ENCODE measurements around a stretch of chr5.

DNA sequence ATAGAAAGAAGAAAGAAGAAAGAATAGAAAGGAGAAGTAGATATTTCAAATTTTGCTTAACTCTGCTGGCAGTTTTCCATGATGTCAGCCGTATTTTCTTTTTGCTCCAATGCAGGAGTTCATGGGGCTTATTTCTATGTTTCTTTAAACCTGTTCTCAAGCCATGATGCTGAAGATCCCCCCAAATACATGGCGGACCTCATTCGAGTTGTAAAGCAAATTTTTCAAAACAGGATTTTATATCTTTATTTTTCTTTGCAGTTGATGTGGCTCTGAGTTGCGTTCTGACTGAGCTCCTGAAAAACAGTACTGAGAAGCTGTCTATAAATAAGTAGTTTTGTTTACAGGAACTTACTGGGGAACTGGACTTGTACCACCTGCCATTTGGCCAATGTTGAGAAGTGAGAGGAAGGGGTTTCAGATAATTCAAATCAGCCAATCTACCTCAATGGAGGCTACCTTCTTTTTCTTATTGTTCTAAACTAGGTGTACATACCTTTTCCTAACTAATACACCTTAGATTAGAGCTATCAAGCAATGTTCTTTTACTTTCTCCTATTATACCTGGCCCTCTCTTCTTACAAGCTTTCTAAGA is 418.6 kb upstream of the MEF2C start:
- PRO-cap = no peak
- RRBS = no CpG with 5 or more reads among the region's 4 CpGs

DNA sequence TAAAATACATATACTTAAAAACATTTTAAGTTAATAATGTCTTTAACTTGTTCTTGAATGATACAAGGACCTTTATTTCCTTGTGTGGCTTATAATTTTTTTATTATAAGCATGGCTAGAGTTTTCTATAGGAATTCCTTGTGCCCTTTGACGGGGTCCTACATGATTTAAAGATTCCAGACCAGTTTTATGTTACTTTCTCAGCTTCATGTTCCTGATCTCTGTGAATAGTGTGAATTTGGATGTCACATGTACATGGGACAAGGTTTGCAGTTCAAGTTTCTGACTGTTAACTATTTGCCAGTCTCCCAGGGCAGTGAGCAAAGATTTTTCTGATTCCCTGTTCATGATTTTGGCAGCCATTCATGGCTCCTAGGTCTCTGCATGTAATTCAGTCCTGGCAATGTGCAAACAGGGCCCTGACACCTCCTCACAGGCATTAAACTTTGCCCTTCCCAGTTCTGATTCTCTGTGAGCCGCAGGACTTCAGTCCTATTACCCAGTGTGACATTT is 349.9 kb downstream of the ARRDC3 start:
- PRO-cap = no peak
- RRBS = no CpG with 5 or more reads among the region's 2 CpGs

GRCh38 chr5:91296451-91297104 is 86.5 kb downstream of the ARRDC3 start:
- PRO-cap = no peak
- RRBS = no CpG with 5 or more reads among the region's 5 CpGs

- PRO-cap = no peak
- RRBS = no CpG with 5 or more reads among the region's 4 CpGs
These were observed 76.1 kb downstream of the ARRDC3 start for GRCh38 chr5:91306933-91307417.

GRCh38 chr5:91403618-91403843 is 20.4 kb upstream of the ARRDC3 start:
- PRO-cap = no peak

- PRO-cap = no peak
- RRBS = no CpG with 5 or more reads among the region's 6 CpGs
These were observed 86.7 kb upstream of the ARRDC3 start for GRCh38 chr5:91469743-91470244.

GRCh38 chr5:92552060-92553102 is 1030.6 kb upstream of the NR2F1 start:
- PRO-cap = no peak
- RRBS = no CpG with 5 or more reads among the region's 7 CpGs

GRCh38 chr5:93249231-93250304 is 333.5 kb upstream of the NR2F1 start:
- PRO-cap = no peak
- RRBS = no CpG with 5 or more reads among the region's 11 CpGs

DNA sequence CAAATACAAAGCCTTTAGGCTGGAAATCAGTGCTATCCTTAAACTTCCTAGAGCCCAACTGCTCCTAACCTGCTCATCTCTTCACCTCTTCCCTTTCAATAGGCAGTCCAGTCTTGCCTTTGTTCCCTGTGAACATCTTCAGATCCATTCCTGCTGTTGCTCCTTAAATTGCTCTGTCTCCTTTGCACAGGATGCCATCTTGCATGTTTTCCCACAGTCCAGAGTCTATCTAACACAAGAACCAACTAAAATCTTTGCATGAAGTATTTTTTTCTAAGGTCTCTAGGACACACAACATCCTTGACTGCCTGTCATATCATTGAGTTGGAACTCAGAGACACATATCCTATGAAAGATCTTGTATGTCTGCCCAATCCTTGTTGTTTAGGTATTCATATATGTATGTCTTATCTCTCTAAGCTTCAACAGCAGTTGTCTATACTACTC is 34.1 kb upstream of the POU5F2 start:
- PRO-cap = no peak

GRCh38 chr5:93987971-93988828 is 123.3 kb downstream of the FAM172A start:
- PRO-cap = no peak
- RRBS = no CpG with 5 or more reads among the region's 3 CpGs

DNA sequence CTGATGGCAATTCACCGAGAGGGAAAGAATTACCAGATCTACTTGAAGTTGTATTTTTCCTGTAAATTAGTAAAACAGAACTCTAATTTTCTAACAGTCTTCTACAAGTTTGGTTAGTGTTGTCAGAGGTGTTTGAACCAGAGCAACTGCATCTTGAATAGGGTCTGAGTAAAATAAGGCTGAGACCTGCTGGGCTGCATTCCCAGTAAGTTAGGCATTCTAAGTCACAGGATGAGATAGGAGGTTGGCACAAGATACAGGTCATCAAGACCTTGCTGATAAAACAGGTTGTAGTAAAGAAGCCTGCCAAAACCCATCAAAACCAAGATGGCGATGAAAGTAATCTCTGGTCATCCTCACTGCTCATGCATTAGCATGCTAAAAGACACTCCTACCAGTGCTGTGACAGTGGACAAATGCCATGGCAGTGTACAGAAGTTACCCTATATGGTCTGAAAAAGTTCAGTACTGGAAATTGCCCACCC is 248.8 kb upstream of the FAM172A start:
- PRO-cap = no peak
- RRBS = no CpG with 5 or more reads among the region's 2 CpGs

- PRO-cap = no peak
- RRBS = no CpG with 5 or more reads among the region's 6 CpGs
These were observed 208.5 kb downstream of the MCTP1 start for GRCh38 chr5:95076442-95076744.

DNA sequence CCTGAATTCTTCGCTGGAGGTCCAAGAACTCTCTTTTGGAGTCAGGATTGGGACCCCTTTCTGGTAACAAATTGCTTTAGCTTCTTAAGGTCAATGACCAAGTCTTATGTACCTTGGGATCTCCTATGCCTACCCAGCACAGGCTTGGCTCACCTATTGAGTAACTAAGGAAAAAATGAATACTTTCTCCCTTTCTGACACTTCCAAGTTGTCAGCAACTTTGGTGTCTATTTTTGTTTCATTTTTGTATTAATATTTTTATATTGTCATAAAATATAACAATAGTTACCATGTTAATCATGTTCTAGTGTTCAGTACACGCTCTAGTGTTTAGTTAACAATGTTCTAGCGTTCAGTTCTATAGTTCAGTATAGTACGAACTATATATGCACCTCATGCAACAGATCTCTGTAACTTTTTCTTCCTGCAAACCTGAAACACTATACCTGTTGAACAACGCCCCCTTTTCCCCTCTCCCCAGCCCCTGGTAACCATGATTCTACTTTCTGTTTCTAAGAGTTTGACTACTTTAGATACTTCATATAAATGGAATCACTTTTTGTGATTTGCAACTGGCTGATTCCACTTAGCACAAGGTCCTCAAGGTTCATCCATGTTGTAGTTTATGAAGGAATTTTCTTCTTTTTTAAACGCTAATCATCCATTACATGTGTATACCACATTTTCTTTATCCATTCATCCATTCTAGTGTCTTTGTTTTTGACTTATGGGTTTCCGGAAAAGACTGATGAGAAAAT is 1.7 kb upstream of the RHOBTB3 start:
- PRO-cap = no peak
- RRBS = no CpG with 5 or more reads among the region's 7 CpGs

DNA sequence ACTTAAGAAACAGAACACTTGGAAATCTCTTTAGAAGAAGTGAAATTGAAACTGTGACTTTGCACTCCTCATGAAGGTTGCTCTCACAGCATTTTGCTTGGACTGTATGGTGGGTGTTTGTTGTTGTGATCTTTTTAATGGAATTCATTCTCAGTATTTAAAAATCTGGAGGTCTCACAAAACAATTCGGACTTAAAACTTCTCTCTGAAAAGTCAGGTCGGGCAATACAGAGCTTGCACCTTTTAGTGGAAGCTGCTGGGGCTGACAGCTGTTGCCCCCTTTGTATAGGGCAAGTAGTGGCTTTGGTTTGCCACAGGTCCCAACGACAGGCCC is 540 bp upstream of the GLRX start:
- PRO-cap = no peak
- RRBS = no CpG with 5 or more reads among the region's 3 CpGs

GRCh38 chr5:95887920-95889158 is 65.8 kb upstream of the GLRX start:
- PRO-cap = no peak
- RRBS = no CpG with 5 or more reads among the region's 9 CpGs

- PRO-cap = no peak
These were observed 30.2 kb downstream of the ELL2 start for GRCh38 chr5:95931559-95931783.

- PRO-cap = no peak
- RRBS = no CpG with 5 or more reads among the region's 5 CpGs
These were observed 20.8 kb downstream of the ELL2 start for GRCh38 chr5:95940532-95941505.

DNA sequence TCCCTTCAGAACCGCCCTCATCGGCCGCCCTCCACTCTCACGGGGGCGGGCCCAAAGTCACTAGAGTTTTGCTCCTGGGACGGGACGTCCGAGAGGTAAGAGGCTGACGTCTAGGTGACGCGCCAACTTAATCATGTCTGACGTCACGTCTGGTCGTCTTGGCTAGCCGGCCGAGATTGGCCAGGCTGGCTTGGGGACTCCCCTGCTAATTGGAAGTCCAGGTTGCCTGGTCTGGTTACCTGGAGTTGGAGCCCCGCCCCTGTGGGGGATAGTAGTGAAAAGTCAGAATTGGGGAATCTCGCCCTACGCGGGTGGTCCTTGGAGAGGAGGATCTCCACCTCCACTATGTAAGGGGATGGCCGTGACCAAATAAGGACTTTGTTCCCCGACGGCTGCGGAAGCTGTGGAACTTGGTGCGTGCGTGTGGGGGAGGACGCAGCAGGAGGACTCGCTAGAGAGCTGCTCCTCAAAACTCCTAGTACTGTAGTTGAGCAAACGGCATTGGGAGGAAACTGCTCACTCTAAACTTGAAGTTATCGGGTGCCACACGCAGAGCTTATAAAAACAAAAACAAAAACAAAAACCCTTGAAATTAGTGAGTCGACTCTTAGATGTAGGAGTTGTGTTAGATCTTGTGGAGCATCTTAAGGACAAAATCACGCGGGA is 424 bp upstream of the ELL2 start:
- PRO-cap = bidirectional peak, plus-strand start at position 63 of the sequence, minus-strand start outside the sequence; unidirectional peak, plus-strand start at position 418 of the sequence; unidirectional peak, plus-strand start at position 494 of the sequence
- RRBS = no CpG with 5 or more reads among the region's 34 CpGs

DNA sequence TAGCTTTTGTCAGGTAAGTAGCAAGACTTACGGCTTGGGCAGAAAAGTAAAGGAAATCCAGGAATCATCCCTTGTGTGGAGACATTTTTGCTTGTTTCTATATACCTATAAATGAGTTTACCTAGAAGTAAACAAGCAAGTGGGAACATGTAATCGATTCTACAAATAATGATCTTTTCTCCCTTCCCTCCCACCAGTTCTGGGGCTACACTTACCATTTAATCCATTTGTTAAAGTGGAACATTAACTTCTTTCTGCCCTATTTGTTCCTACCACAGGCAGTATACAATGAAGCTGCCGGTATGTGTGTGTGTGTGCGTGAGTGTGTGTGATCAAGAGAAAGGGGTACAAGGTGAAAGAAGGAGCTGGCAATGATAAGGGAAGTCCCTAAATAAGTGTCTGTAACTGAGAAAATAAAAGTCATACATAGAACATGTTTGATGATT is 26.4 kb upstream of the ELL2 start:
- PRO-cap = no peak
- RRBS = no CpG with 5 or more reads among the region's 4 CpGs

DNA sequence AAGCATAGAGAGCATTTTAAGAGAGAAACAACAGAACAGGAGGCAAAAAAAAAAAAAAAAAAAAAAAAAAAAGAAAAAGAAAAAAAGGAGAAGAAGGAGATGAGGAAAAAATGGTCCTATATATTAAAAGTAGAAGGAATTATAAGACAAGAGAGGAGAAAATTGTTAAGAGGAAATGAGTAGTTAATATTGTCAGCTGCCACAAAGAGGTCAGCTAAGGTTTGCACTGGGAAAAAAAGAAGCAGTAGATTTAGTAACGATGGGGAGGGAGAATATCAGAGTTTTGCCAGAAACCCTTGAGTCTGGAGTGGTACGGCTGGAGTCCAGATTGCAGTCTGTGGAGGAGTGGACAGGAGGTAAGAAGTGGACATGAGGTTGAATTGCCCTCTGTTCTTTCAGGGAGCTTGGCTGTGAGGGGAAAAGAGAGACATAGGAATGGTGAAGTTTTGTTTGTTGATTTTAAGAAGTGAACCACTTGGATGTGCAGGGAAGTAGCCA is 88.2 kb upstream of the ELL2 start:
- PRO-cap = no peak
- RRBS = no CpG with 5 or more reads among the region's 2 CpGs